Sternocleidomastoid (tissue), 1 donor: ENCODE measurements around a stretch of chr22.

DNA sequence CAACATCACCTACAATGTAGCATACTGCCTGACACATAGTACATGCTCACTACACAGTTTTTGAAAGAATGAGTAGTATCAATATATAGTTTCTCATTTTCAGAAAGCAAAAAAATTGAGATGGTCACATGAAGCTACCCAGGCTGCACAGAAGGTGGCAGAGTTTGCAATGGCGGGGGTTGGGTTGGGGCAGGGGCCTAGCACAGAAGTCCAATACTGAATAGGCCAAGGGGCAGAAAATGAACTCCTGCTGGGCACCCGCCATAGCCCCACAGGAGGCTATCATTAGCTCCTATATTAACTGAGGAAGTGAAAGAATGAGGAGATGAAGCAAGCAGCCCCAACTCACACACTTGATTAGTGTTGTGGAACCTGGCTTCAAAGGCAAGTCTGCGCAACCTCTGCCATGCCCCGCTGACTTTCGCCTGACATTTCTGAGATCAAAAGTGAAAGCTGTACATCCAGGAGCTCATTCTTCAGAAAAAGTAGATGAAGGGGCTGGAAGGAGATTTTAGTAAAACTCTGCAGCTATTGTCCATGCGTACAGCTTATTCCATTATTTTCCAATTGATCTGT, 241.3 kb upstream of the SYN3 start:
- PRO-cap: no peak

DNA sequence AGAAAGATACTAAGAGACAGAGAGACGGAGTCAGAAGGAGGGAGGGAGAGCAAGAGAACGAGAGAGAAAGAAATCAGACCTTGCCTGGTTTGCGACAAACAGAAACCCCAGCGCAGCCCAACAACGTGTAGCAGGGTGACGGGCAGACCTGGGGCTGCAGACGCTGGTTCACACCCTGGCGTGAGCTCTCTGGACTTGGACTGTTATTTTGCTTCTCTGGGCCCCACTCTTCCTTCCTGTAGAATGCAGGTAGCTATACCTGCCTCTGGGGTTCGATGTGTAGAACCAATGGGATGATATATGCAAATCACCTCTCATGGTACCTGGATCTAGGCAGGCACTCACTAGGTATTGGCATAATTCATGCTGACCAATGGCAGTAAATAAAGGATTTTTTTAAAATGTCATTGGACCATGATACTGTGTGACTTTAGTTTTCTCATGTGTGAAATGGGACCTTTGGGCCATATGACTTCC, 244.5 kb upstream of the SYN3 start:
- PRO-cap: no peak

- PRO-cap: no peak
Observed at GRCh38 chr22:33563117-33563780, 357.0 kb downstream of the LARGE1 start.

GRCh38 chr22:33736967-33737685, 183.2 kb downstream of the LARGE1 start:
- PRO-cap: no peak

- PRO-cap: no peak
Observed at GRCh38 chr22:33793492-33793868, 126.8 kb downstream of the LARGE1 start.

DNA sequence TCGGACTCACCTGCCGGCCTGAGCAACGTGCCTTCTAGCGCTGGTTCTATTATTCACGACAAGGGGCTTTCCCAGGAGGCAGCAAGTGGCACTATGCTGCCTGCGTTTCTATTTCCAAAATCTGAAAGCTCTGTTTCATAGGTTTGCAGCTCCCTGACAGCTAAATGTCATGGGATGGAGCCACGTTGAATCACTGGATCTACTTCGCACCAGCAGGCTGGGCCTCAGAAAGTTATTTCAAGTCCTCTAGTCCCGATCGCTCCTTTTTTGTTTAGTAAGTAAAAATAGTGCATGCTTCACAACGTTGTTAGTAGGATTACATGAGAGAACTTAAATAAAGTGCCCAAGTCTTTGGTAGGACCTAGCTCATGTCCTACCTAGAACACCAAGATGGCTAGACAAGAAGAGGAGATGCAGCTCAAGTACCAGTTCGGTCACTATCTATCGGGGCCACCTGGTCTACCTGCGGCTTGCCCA, 52.8 kb downstream of the LARGE1 start:
- PRO-cap: no peak

DNA sequence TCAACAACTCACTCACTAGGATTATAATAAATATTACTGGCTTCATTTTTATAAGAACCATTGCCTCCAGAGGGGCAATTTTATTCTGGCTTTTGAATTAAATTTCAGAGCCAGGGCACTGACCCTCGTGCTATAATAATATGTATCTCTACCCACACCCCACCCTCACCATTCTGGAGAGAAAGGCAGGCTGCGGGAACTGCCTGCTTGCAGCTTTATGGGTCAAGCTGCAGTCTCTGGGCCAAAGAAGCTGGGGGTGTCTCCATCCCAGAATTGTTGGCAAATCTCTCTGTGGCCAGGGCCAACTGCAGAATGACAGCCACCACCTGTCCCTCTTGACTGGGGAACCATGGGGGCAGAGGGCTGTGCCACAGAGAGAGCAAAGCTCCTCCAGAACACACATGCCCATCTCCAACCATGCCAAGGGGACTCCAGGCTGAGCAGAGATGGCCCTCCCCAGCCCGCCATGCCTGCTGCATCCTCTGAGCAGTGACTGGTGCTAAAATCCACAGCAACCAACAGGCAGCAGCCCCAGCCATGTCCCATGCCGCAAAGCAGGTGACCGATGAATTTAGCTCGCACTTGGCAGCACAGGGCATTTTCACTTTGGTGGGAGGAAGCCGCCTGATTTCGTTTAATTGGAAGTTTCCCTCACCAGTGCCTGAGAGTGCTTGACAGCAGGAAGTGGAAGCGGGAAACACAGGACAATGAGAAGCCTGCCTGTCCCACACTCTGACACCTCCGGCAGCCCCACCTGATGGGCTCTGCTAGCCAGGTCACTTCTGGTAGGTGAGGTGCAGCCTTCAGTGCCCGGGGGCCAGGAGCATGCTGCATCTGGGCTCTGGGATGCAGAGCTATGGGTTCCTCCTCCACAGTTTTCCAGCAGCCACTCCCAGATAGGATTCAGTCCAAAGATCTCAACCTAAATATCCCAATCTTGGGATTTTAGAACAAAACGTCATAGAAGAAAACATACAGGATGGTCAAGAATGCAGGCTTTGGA, 44.9 kb downstream of the LARGE1 start:
- PRO-cap: no peak

GRCh38 chr22:33915062-33915827, 5.0 kb downstream of the LARGE1 start:
- PRO-cap: no peak

GRCh38 chr22:33917799-33918438, 2.4 kb downstream of the LARGE1 start:
- PRO-cap: no peak

DNA sequence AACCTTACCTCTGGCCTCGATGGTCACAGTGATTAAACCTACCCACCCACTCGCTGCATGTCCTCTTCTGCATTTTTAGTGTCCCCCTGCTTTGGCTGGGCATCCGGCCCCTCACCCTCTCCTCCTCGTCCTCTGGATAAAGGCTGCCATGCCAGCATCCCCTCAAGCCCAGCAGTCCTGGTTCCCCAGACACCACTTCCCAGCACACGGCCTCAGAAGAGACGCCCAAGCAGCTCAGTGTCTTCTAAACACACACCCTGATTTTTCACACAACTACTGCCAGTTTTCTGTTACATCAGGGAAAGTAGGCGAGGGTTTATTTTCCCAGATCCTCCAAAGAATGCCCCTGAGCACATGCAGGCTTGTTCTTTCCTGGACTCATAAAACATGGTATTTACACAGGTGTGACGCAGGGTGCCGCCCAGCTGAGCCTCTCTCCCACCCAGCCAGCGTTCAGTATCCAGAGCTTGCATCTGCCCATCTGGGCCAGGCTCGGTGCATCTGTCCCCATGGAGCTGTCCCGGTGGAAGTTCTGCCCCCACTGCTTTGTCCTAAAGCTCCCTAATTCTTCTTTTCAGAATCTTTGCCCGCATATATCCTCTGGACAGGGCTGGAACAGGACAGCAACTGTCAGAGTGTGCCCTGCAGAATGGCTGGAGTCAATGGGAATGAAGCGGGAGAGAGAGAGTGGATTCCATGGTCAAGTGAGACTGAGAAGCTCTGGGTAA, 44.9 kb upstream of the ISX start:
- PRO-cap: no peak

GRCh38 chr22:35303051-35303633, 3.4 kb downstream of the TOM1 start:
- PRO-cap: no peak

DNA sequence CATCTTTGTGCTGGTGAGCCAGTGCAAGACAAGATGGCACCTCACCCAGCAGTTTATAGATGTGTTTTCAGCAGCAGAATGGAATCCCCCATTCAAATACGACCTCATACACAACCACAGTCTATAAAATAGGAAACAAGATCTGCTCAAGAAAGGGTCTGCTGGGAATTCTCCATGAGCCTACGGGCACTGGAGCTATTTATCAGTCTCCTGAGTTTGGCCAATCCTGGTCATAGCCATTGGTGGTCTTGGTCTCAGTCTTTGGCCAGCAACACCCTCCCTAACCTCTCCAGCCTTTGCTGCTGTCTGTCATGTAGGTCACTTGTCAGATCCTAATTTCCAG, 38.5 kb downstream of the TOM1 start:
- PRO-cap: no peak

DNA sequence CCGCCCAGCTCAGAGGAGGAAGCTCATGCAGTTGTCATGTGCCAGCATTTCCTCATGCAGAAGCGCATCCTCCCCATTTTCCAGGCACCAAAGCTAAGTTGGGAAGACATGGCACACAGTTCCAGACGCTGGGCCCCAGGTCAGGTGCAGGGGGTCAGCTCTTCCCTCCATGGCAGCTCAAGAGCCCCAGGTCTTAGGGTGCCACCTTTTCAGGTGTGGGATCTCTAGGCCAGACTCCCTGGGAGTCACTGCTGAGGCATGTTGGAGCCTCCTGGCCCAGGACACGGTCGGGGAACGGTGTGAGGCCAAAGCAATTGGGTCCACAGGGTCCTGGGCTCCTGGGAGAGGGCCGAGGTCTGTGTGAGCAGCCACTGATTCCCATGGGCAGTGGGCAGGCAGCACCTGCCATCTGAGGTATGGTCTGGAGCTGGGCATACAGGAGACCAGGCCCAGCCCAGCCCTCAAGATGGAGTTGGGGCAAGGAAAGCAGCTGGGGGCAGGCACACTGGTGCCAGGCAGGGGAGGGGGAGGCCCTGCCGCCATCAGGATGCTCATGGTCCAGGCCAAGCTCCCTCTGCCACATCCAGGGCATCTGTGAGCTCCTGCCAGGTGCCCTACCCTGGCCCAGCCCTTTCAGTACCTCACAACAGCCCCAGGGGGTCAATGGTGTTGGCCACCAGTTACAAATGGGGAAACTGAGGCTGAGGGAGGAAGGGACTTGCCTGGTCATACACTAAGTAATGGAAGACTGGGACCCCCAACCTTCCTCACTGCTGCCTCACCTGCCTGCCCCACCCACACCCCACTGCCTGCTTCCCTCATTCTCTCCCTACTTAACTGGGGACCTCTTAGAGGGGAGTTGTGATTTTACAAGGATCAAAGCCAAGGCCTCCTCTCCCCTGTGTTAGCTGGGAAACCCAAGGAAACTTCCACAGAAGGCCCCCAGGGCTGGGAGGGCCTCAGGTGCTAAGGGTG, 32.1 kb upstream of the HMOX1 start:
- PRO-cap: no peak

DNA sequence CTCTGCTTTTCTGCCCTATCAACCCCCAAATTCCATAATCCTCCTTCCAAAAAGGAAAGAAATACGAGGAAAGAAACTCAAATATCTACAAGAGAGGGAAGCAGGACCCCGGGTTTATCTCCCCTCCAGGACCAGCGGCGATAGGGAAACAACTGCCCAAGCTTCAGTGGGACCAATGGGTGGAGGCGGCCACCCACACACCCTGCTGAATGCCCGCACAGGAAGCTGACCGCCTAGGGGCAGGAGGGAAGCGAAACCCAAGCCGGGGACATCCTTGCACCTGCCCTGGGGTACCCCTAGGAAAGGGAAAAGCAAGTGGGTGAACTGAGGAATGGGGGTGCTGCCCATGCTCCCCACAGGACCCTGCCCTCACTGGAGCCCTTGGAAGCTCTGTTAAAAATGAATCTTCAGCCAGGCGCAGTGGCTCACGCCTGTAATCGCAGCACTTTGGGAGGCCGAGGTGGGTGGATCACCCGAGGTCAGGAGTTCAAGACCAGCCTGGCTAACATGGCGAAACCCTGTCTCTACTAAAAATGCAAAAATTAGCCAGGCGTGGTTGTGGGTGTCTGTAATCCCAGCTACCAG, 27.5 kb upstream of the HMOX1 start:
- PRO-cap: no peak

DNA sequence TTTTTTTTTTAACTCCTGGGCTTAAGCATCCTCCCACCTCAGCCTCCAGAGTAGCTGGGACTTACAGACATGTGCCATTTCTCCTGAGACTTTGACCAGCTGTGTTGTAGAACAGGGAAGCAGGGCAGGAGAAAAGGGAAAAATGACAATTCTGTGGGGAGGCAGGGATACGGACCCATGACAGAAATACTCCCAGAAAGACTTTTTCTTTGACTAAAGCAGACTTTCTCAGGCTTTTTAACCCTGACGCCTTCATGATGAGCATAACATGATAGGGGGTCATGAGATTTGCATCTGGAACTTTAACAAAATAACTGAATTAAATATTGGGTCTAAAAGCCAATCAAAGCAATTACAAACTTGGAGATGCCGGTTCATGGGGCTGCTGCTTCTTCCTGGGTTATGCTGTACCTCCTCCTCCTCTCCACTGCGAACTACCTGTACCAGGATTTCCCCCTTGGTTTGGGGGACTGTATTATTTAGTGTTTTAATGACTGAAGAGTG, 930 bp downstream of the HMOX1 start:
- PRO-cap: no peak

- PRO-cap: bidirectional peak, plus-strand start at chr22:35589588, minus-strand start at chr22:35589434
Observed at GRCh38 chr22:35588988-35589865, 27.9 kb downstream of the MB start.

GRCh38 chr22:35629635-35630302, 12.6 kb upstream of the MB start:
- PRO-cap: no peak

GRCh38 chr22:35630303-35630931, 13.3 kb upstream of the MB start:
- PRO-cap: no peak

GRCh38 chr22:35821611-35822019, 103.9 kb downstream of the APOL5 start:
- PRO-cap: no peak

DNA sequence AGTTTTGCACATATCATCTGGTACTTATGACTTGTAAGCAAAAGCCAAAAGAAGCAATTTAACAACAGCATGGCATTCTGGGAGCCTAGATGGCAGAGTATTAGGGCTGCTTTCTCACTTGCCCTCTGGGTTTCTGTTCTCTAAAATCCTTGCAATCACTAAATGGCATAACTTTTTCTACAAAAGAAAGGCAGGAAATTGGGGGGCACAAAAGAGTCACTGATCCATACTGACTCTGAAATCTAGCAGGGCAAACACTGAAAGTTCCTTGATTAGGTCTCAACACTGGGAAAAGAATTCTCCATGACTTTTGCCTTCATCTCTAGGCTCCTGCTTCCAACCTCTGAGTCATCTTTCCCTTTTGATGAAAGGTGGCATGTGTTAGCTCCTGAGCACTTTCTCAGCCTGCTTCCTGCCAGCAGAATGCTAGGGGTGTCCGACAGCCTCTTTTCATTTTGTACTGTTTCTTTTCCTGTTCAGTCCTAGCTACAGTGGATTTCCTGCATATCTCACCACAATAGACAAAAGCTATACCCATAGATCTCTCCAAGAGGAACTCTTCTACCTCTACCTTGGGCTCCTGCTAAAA, 145.7 kb downstream of the RBFOX2 start:
- PRO-cap: no peak